Measurements from ENCODE around the genes ARAP1, ATG16L2 and P2RY6.

DNA sequence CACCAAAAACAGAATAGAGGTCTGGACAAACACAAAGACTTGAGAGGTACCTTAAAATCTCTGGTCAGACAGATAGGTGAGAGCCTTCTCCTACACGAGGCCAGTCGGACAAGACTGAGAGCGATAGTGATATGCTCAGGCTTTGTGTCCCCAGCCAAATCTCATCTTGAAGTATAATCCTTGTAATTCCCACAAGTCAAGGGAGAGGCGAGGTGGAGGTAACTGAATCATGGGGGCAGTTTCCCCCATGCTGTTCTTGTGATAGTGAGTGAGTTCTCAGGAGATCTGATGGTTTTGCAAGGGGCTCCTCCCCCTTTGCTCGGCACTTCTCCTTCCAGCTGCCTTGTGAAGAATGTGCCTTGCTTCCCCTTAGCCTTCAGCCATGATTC is 7.6 kb upstream of the FOLR2 start:
- PRO-cap: no peak
CAGE:
- cytosol, long polyA plus RNA: no peak
- long polyA plus RNA: no peak
- nucleus, long polyA plus RNA: no peak

- PRO-cap: no peak
CAGE:
- cytosol, long polyA plus RNA: no peak
- long polyA plus RNA: no peak
- nucleus, long polyA plus RNA: no peak
Observed at GRCh38 chr11:72225646-72226334, 1.2 kb downstream of the INPPL1 start.

DNA sequence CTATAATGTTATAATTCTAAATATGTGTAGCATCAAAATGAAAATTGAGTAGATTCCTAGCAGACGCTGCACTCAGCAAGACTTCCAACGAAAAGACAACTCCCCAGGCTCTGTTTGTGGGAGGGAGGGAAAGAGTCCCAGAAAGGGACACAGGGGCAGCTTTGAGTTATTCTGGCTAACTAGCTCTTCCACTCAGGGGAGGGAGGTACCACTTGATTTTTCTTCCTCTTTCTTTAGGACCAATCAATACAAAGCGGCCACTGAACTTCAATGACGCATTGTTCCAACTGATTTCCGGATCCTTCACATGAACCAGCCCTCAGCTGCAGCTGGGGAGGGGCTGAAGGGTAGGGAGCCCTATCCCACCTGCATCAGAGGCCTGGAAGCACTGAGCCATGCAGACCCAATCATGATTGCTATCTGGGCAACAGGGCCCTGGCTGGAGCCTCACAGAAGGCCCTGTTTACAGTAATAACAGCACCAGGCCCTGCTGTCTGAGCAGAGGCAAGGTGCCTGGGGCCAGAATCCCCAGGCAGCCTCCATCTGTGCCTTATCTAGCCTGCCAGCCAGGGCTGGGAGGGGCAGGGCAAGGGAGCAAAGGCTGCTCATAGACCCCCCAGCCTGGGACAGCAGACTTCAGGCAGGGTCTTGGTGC is 22.7 kb downstream of the CLPB start:
- PRO-cap: no peak
CAGE:
- cytosol, long polyA plus RNA: no peak
- long polyA plus RNA: no peak
- nucleus, long polyA plus RNA: no peak

DNA sequence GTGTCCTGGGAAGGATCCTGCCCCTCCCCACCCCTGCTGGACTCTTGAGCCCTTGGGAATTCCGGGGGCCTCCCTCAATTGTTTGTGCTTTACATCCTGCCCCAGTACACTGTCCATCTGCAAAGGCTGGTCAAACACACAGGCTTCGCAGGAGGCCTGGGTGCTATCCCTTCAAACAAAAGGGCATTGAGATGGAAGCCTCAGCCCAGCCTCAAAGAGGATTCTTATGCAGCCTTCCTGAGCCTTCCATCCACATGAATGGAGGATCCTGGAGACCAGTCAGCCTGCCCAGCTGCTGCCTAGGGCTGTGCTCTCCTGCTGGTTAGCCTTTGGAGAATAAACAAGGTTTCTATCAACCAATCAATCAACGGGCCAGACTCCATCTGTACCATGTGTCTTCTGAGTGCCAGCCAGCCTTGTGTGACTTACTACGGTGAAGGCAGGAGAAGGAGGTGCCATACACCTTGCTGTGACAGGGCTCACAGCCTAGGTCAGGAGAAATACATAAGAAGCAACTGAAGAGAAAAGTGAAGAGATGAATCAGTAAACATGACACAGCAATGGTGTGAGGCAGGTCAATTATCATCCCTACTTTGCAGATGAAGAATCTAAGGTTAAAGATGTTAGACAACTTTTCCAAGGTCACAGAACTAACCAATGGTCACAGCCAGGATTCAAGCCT is 16.4 kb downstream of the CLPB start:
- PRO-cap: no peak
CAGE:
- cytosol, long polyA plus RNA: no peak
- long polyA plus RNA: no peak
- nucleus, long polyA plus RNA: no peak

- PRO-cap: no peak
CAGE:
- cytosol, long polyA plus RNA: no peak
- long polyA plus RNA: no peak
- nucleus, long polyA plus RNA: no peak
Observed at GRCh38 chr11:72575591-72575942, 98.7 kb downstream of the PDE2A start.

GRCh38 chr11:72743295-72743919 is 8.8 kb downstream of the ARAP1 start:
- PRO-cap: no peak
CAGE:
- cytosol, long polyA plus RNA: no peak
- long polyA plus RNA: no peak
- nucleus, long polyA plus RNA: no peak

DNA sequence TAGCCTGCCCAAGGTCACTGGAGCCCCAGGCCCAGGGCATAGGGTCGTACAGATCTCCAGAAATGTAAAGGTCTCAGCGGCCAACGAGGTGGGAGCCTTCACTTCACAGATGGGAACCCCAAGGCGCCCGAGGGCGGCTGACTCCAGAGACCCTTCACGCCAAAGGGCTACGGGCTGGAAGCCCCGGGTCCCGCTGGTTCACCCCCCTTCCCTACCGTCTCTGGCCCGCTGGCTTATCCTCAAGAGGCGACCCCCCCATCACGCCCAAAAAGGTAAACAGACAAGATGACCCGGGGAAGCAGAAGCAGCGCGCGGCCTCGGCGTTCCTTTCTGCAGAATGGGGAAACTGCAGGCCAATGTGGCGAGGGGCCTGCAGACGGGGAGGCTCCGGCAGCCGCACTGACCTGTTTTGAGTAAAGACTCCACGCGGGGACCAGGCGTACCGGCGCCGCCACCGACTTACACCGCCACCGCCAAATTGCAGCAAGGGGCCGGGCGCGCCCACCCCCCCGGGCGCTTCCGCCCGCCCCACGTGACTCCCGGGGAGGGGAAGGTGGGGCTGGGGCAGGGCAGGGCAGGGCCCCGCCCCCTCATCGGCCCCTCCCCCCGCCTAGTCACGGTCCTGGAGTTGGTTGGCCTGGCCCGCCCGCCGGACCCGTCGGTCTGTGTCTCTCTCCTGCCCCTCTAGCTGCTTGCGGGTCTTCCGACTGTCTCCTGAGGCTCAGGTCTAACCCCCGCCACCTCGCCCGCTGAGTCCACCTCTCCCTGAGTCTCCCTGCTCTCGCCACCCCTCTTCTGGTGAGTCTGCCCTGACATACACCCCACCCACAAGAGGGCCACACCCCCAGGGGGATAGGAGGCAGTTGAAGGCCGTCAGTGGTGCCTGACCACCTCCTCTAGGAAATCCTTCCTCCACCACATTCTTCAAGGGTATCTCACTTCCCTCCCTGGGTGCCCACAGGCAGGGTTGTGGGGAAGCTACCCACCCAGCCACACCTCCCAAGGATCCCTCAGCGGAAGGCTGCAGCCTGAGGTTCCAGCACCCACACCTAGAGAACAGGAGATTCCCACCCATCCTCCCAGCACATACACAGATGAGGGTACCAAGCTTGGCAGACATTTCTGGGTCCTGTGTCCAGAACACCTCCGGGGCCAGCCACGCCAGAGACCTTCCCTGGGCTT is at the start of gene ARAP1:
TSS of gene ARAP1 (minus strand) at position 485 of the 1,182 bp plus-strand sequence.
- PRO-cap: no peak
CAGE:
- cytosol, long polyA plus RNA: no peak
- long polyA plus RNA: no peak
- nucleus, long polyA plus RNA: start-site peak on the minus strand centred at position 474 of the sequence, 23 bp wide, 51 and 23 reads in 2 replicates

- PRO-cap: no peak
CAGE:
- cytosol, long polyA plus RNA: no peak
- long polyA plus RNA: no peak
- nucleus, long polyA plus RNA: no peak
Observed at GRCh38 chr11:72771342-72771901, 19.2 kb upstream of the ARAP1 start.

DNA sequence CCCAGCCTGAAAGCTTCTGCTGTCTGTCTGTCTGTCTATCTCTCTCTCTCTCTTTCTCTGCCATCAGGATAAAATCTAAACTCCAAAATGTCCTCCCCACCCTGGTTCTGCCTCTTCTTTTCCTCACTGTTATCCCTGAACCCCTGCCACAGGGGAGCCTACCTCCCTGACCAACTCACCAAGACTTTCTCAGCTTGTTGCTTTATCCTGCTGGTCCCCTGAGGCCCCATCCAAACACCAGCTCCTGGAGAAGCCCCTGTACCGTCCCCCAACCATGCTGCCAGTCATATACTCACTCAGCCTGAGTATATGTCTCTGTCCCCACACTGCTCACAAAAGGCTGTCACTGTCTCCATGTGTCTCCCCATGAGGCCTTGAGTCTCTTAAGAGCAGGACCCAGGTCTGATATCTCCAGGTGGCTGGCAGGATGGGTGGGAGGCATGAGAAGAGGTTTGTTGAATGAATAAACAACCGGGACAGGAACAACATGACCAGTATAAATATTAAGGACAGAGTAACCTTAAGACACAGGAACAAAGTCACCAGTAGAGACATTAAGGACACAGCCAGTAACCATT is 20.5 kb upstream of the ARAP1 start:
- PRO-cap: no peak
CAGE:
- cytosol, long polyA plus RNA: no peak
- long polyA plus RNA: no peak
- nucleus, long polyA plus RNA: no peak

GRCh38 chr11:72785754-72786275 is 8.0 kb downstream of the STARD10 start:
- PRO-cap: no peak
CAGE:
- cytosol, long polyA plus RNA: no peak
- long polyA plus RNA: no peak
- nucleus, long polyA plus RNA: no peak

GRCh38 chr11:72813693-72814494 is at the start of gene ATG16L2:
TSS of gene ATG16L2 (plus strand) at chr11:72814411.
- PRO-cap: bidirectional peak, plus-strand start at chr11:72814414, minus-strand start at chr11:72814066
CAGE:
- cytosol, long polyA plus RNA: no peak
- long polyA plus RNA: no peak
- nucleus, long polyA plus RNA: no peak

GRCh38 chr11:72825186-72825555 is 11.0 kb downstream of the ATG16L2 start:
- PRO-cap: no peak
CAGE:
- cytosol, long polyA plus RNA: no peak
- long polyA plus RNA: no peak
- nucleus, long polyA plus RNA: no peak

DNA sequence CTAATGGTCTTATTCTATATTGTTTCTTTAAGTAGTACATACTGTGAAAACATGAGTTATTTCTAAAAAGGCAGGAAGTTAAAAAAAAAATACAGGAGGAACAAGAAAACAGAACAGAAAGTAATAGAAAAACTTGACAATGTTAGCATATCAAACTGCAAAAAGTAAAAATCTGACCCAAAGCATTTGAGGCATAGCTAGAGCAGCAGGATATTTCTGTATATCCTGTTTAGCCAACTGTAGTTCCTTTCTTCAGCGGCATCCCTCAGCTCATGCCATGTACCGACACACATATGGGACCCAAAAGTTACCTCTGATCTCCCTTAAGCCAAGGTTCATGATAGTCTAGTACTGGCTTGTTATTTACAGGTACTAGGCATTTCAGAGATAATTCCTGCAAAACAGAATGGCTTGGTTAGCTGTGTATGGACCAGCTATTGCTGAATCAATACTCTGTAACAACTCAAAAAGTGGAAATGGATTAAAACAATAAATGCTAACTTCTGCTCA is 94.1 kb downstream of the FCHSD2 start:
- PRO-cap: no peak
CAGE:
- cytosol, long polyA plus RNA: no peak
- long polyA plus RNA: no peak
- nucleus, long polyA plus RNA: no peak

DNA sequence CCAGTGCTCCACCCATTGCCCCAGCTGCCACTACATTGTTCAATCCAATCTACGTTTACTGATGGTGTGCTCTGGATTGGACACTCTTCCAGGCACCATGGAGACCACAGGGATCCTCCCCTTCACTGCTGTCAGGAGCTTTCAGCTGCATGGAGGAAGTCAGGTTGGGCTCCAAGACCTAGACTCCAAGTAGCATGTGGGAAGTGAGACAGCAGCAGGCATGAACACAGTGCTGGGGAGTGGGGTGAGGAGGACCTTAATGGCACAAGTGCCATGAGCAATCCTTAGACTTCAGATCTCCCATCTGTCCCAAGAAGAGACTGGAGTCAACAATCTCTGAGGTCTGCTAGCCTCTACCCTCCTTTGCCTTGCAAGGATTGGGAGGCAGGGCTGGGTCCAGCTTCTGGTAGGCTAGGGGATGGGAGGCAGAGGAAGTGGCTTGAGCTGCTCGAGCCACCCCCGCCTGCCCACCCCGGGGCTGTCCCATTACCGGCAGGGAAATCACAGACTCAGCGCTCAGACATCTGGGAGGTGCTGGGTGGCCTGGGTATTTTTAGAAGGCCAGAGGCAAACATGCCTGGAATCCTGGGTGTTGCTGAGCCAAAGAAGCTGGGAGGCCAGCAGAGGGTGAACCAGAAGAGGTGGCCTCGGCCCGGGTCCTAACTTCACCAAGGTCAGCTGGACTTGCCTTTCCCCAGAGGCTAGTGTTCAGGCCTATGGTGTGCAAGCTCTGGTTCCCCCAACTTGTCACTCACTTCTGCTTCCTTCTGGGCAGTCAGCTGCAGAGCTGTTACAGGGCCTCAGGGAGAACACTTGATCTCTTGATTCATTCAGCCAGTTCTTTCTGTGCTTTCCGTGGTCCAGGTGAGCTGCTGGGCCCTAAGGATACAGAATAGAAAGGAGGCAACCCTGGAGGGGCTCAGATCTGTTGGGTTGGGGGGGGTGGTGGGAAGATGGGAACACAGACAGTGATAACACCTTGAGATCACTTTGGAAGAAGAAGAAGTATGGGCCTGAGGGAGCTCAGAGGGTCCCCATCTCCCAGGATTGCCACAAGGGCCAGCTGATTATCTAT is 15.4 kb upstream of the FCHSD2 start:
- PRO-cap: no peak
CAGE:
- cytosol, long polyA plus RNA: no peak
- long polyA plus RNA: no peak
- nucleus, long polyA plus RNA: no peak

GRCh38 chr11:73194334-73194975 is 23.6 kb upstream of the P2RY2 start:
- PRO-cap: no peak
CAGE:
- cytosol, long polyA plus RNA: no peak
- long polyA plus RNA: no peak
- nucleus, long polyA plus RNA: no peak

DNA sequence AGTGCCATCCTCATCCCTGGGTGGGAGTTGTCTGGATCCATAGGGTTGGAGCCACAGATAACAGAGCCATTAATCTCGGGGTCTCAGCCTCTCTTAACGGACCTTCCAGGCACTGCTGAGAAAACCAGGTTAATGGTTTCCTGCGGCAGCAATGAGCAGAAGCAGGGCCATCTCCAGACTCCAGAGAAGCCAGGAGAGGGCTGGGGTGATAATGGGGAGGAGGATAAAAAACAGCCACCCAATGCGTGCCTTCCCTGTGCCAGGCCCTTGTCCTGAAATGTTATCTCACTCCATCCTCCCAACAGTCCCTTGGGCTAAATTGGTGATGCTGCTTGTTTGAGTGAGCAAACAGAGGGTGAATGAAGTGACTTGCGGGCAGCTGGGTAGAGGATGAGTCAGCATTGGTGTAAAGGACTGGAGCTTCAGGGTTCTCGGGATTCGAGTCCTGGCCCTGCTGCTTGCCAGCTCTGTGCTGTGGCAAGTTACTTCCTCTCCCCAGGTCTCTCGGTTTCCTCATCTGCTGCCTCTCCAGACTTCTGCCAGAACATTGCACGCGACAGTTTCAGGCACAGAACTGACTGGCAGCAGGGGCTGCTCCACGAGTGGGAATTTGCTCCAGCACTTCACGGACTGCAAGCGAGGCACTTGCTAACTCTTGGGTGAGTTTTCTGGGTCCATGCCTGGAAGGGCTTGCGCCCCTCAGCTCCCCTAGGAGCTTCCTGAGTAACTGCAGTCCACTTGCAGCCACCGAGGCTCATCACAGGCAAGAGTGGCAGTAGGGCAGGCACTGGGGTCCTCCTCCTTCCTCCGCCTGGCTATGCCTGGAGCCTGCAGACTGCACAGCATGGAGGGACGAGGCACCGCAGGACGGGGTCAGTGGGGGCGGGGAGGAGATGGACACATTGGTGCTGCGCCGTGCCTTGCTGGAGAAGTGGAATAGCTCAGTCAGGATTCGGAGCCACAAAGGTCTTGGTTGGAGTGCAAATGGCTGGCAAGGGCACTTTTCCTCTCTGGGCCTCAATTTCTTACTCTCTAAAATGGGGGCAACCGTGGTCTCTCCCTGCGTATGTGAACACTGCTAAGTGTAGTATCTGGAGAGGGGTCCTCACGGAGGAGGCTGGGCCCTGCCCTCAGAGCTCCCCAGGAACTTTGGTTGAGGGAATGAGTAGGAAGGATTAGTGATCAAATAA is at the start of gene P2RY6:
TSS of gene P2RY6 (plus strand) at position 531 of the 1,190 bp plus-strand sequence.
- PRO-cap: no peak
CAGE:
- cytosol, long polyA plus RNA: no peak
- long polyA plus RNA: no peak
- nucleus, long polyA plus RNA: start-site peak on the plus strand centred at position 467 of the sequence, 162 bp wide, 133 and 116 reads in 2 replicates

- PRO-cap: no peak
CAGE:
- cytosol, long polyA plus RNA: no peak
- long polyA plus RNA: no peak
- nucleus, long polyA plus RNA: no peak
Observed at GRCh38 chr11:73289111-73289714, 17.1 kb downstream of the P2RY6 start.

DNA sequence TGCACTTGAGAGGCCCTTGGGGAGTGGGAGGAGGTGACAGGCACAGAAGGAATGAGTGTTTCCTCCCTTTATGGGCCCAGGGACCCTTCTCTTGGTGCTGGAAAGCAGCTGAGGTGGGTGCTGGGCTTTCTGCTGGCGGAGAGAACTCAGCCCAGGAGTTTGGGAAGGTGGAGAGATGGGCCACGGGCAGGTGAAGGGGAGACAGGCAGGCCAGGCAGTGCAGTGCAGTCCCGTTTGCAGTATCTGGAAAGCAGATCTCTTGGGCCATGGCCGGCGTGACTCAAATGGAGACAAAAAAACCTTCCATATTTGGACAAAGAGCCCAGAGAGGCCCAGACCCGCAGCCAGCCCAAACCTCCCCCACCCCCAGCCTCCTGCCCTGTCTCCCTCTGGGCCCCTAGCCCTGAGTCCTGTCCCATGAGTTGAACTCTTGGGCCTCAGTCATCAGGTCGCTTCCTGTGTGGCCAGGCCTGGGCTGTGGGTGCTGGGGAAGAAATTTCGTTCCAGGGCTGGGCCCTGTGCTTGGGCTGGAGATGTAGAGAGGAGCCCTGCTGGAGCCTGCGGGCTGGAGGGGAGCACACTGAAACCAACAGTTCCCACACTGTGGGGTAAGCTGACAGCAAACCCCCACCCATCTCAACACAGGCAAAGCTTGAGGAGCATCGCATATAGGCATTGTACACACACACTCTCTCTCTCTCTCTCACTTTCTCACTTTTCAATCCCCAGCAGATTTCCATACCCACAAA is 17.0 kb downstream of the ARHGEF17 start:
- PRO-cap: no peak
CAGE:
- cytosol, long polyA plus RNA: no peak
- long polyA plus RNA: no peak
- nucleus, long polyA plus RNA: no peak

DNA sequence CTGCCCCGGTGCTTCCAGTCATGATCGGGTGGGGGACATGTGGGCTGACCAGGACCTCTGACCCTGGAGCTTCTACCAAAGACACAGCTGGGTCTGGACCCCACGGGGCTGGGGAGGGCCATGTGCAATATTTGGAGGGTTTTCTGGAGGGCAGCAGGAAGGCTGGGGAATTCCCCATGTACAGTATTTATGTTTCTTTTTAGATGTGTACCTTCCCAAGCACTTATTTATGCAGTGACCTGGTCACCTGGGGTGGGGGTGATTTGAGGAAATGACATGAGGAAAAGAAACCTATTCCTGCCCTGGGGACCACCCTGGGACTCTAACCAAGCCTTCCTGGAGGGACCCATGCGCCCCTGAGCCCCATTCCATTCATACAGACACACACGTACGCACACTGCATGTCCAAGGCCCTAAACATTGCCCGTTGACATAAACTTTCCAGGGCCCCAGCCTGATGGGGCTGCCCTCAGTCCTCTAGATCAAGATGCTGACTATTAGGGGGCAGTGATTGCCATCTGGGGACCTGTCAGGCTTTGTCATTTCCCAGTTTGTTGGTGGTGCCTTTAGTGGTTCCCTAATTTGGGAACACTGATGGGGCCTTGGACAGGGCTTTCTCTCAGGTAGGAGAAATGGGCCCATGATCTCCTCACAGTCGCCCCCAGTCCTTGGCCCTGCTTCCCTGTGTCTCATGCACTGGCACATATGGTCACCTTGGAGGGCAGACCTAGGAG is 8.0 kb upstream of the RELT start:
- PRO-cap: no peak
CAGE:
- cytosol, long polyA plus RNA: no peak
- long polyA plus RNA: no peak
- nucleus, long polyA plus RNA: no peak

GRCh38 chr11:73377470-73378023 is 1.3 kb downstream of the RELT start:
- PRO-cap: no peak
CAGE:
- cytosol, long polyA plus RNA: no peak
- long polyA plus RNA: no peak
- nucleus, long polyA plus RNA: no peak

Data from A549 (cell line).